Measurements from ENCODE around the gene ANOS1.

DNA sequence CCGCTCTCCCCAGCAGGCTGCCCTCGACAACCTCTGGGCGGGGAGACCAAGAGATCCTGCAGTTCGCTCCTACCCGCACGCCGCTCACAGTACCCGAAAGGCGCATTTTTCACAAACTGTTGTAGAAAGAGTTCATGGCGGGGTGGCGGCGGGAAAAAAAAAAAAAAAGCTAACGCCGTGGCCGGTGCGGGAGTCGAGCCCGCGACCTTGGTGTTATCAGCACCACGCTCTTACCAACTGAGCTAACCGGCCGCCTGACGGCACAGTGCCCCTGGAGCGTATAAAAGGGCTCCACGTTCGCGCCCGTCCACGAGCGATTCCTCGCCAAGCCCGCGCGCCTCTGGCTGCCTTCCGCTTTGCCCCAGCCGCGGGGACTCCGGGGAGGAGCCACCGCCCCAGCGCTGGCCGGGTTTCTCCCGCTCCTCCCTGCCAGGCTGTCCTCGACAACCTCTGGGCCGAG is 124.8 kb upstream of the PRKX start:
- PRO-cap, 2 experiments = no peak in any of the 2 experiments

DNA sequence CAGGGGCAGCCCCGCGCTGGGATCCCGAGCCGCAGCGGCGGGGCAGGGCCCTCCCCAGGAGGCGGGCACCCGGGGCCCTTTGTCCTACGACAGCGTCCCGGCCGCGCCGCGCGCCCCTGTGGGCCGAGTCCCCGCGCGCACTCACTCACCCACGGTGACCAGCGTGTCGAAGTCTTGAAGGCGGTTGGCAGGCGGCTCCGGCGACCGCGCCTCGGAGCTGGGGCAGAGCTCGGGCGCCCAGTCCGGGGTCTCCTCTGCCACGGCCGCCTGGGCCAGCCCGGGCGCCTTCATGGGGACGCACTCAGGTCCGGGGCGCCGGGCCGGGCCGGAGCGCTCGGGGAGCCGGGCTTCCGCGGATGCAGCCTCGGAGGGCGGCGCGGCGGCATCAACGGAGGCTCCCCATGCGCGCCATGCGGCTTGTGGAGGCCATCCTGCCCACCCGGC is 129.8 kb upstream of the PRKX start:
- PRO-cap, 2 experiments = no peak in any of the 2 experiments

- PRO-cap, 2 experiments = no peak in any of the 2 experiments
Measured at GRCh38 chrX:5052064-5052465, 1176.6 kb downstream of the NLGN4X start.

- PRO-cap, 2 experiments = no peak in any of the 2 experiments
Measured at GRCh38 chrX:5725845-5726554, 502.7 kb downstream of the NLGN4X start.

DNA sequence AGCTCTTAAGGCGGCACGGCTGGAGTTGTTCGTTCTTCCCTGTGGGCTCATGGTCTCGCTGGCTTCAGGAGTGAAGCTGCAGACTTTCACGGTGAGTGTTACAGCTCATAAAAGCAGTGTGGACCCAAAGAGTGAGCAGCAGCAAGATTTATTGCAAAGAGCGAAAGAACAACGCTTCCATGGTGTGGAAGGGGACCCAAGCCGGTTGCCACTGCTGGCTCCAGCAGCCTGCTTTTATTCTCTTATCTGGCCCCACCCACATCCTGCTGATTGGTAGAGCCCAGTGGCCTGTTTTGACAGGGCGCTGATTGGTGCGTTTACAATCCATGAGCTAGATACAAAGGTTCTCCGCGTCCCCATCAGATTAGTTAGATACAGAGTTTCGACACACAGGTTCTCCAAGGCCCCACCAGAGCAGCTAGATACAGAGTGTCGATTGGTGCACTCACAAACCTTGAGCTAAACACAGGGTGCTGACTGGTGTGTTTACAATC is 154.9 kb upstream of the VCX3A start:
- PRO-cap, 2 experiments = no peak in any of the 2 experiments

GRCh38 chrX:6891442-6891895 is 256.0 kb upstream of the STS start:
- PRO-cap, 2 experiments = no peak in any of the 2 experiments

- PRO-cap, 2 experiments = no peak in any of the 2 experiments
Measured at GRCh38 chrX:7218998-7219864, 71.3 kb upstream of the PUDP start.

- PRO-cap, 2 experiments = no peak in any of the 2 experiments
Measured at GRCh38 chrX:7593056-7593926, 249.7 kb upstream of the VCX start.

- PRO-cap, 2 experiments = no peak in any of the 2 experiments
Measured at GRCh38 chrX:7925843-7926201, 1.4 kb downstream of the PNPLA4 start.

GRCh38 chrX:8731588-8732718 is at the start of gene ANOS1:
Gene ANOS1 (minus strand): TSS chrX:8732137.
- PRO-cap, 2 experiments = no peak in any of the 2 experiments

DNA sequence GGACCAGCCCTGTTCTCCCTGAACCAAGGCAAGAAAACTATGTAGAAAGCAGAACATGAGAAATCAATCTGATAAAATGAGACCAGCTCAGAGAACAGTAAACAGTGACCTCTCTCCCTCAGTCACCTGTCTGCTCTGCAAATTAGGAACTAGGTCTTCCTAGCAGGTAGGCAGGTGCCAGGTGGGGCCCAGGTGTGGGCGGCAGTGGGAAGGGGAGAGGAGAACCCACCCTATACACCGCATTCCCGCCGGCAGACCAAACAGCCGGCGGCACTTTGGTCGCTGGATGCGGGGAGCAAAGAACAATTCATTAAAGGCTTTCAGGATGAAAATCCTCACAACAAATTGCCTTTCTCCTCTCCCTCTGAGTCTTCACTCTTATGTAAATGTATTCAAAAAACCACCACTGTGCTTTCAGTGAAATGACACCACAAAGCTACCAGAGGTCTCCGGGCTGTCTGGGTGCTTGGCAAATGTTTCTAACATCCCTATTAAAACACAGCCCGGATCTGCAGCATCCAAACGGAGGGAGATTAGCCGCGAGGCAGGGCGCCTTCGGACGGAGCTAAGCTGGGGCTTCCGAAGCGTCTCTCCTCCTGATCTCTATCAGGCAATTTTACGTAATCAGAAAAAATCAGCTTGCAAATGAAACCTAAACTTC is 171.9 kb upstream of the TBL1X start:
- PRO-cap, 2 experiments = no peak in any of the 2 experiments

DNA sequence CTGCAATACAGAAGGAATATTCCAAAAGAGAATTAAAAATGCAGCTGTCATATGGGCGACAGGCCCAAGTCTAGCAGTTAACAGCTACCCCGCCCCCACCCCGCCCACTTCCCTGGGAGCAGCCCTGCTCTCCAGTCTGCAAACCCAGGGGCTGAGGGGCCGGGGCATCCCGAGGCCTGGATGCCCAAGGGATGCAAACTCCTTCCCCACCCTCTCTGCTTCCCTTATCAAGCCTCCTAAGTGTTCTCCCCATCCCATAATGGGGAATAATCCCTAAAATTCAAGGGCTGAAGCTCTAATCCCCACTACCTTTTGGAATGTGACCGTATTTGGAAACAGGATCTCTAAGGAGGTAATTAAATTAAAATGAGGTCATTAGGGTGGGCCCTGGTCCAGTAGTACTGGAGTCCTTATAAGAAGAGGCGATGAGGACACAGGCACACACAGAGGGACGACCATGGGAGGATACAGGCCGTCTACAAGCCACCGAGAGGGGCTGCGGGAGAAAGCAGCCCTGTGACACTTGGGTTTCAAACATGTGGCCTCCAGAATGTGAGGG is 124.5 kb upstream of the TBL1X start:
- PRO-cap, 2 experiments = peak in 2 of 2 experiments; most common plus-strand start position 440 of the sequence (in 2)

DNA sequence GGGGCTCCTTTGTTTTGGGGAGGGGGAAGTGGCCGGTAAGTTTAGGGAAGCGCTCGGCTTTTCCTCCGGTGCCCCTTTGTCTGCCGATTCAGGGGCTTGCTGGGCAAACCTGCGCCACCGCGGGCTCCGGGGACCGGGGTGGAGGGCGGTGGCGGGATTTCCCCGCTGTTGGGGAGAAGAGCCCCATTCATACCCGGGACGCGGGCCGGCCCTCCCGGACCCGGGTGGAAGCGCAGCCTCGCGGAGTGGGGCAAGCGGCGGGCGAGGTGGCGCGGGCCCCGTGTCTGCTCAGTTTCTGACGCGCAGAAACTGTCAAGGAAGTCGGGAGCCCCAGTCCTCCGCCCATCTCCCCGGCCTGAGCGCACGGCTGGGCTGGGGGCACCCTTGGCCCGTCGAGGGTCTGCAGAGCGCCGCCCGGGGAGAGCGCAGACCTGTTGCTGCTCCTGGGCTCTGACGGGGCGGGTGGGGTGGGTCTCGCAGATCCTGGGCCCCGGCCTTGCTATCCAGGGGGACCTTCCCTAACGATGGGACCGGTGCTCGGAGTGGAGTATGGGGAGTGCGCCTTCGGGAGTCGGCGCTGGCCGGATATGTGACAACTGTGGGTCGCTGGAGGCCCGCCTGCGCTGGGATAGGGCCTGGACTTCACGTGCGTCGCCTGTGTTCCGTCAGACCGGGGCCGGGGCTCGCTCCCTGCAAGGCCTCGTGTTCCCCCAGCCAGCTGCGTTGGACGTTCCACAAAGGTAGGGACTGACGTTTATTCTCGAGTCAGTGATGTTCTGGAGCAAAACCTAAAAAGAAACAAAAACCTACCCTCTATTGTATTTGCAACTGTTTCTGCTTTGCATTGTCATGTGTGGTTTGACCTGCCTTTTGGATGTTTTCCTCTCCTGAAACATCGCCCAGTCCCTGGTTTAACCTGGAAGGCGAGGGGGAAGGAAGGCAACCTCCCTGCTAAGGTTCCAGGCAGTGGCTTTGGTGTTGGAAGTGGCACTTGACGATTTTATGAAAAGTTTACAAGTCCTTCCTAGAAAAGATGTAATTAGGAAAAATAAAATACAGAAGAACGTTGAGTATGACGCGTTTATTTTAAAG is 1.2 kb downstream of the TBL1X start:
- PRO-cap, 2 experiments = peak in 2 of 2 experiments; most common plus-strand start position 293 of the sequence (in 1); most common minus-strand start position 297 of the sequence (in 2)

DNA sequence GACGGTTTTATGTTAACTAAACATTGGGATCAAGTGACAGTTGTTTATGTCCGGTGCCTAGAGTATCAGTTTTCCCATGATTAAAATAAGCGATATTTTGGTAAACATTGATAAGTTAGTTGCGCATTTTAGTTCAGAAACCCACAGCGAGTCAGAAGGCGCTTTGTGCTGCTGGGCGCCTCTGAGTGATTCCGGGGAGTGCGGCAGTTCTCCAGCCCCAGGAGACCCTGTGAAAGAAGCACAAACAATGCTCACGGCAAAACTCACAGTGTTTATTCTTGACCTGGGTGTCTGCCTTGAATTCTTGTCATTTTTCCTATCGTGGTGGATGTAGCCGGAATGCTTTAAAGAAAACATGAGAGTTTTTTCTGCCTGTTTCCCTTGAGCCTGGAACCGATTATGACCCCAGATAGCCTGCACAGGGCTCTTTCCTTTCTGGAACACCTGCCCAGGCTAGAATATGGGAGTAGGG is 6.7 kb downstream of the TBL1X start:
- PRO-cap, 2 experiments = no peak in any of the 2 experiments

- PRO-cap, 2 experiments = no peak in any of the 2 experiments
Measured at GRCh38 chrX:9662546-9662743, 103.2 kb downstream of the GPR143 start.

- PRO-cap, 2 experiments = no peak in any of the 2 experiments
Measured at GRCh38 chrX:10016110-10016955, 49.2 kb downstream of the CLDN34 start.

DNA sequence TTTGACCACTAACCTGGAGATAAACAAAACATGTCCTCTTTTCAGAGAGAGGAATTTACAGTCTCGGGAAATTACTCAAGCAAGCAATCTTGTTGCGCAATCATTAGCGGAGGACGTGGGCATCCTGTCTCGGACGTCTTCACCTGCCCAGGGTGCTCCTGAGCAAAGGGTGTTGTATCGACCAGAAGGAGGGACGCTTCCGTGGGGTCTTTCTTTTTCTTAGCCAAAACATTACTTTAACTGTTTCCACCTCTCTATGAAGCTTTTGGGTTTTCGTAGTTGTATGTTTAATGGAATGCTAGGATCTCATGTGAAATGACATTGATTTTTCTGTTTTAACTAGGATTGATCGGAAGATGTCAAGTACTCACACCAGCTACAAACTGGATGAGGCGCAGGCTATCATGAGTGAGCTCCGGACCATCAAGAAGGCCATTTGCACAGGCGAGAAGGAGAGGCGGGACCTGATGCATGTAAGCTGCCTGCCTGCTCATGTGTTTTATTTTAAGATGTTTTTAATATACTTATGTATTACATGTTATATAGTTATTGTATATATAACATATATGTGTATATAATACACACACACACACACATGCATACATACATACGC is 66.2 kb upstream of the CLCN4 start:
- PRO-cap, 2 experiments = no peak in any of the 2 experiments

DNA sequence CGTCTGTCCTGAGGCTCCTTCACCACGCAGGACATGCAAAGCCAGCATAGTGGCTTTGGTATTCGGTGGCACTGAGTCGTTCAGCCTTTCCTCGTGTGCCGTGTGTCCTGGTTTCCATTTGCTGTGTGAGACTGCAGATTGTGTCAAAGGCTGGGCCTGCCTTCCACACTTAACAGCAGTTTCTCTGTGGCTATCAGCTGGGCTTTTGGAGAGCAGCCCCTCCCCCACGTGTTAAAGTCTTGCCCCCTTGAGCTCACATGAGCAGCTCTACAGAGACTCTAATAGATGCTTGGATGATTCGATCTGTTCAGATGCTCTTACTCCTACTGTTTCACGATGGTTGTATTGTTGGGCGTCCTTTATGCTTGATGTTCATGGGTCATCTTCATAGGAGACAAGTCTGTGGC is 46.3 kb upstream of the CLCN4 start:
- PRO-cap, 2 experiments = peak in 1 of 2 experiments; most common plus-strand start position 284 of the sequence (in 1)

DNA sequence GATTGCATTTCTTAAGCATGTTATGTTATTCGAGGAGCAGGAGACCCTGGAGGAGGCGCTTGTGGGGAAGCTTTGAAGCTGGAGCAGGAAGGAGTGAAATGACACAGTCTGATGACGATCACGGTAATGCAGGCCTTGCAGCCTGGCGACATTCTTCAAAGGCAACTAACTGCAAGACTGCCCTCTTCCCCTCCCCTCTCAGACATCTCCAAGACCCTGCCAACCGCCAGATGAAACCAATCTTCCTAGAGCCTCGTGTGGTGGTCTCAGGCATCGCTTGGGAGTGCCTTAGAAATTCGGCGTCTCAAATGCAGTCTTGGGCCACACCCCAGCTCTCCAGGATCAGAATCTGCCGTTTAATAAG is 16.1 kb downstream of the CLCN4 start:
- PRO-cap, 2 experiments = no peak in any of the 2 experiments

GRCh38 chrX:10285591-10285883 is 128.8 kb downstream of the CLCN4 start:
- PRO-cap, 2 experiments = peak in 1 of 2 experiments; most common minus-strand start chrX:10285780 (in 1)

Measured in cytotoxic T cell (primary cell).